NT2/D1 (cell line): Measurements from ENCODE around the genes NOC2L, KLHL17 and ISG15.

DNA sequence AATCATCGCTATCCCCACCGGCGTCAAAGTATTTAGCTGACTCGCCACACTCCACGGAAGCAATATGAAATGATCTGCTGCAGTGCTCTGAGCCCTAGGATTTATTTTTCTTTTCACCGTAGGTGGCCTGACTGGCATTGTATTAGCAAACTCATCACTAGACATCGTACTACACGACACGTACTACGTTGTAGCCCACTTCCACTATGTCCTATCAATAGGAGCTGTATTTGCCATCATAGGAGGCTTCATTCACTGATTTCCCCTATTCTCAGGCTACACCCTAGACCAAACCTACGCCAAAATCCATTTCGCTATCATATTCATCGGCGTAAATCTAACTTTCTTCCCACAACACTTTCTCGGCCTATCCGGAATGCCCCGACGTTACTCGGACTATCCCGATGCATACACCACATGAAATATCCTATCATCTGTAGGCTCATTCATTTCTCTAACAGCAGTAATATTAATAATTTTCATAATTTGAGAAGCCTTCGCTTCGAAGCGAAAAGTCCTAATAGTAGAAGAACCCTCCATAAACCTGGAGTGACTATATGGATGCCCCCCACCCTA lies 54.4 kb downstream of the OR4F16 start:
- RRBS, 2 experiments = no CpG with 5 or more reads among the region's 23 CpGs

- RRBS, 2 experiments = no CpG with 5 or more reads among the region's 10 CpGs
Measured at GRCh38 chr1:856026-856706, 67.6 kb upstream of the SAMD11 start.

GRCh38 chr1:958740-959601 lies at the start of gene NOC2L:
TSS of gene NOC2L (minus strand) at chr1:959256.
- RRBS, 2 experiments = under 1 to 2% methylated on average over 20 to 24 of the region's 94 CpGs

DNA sequence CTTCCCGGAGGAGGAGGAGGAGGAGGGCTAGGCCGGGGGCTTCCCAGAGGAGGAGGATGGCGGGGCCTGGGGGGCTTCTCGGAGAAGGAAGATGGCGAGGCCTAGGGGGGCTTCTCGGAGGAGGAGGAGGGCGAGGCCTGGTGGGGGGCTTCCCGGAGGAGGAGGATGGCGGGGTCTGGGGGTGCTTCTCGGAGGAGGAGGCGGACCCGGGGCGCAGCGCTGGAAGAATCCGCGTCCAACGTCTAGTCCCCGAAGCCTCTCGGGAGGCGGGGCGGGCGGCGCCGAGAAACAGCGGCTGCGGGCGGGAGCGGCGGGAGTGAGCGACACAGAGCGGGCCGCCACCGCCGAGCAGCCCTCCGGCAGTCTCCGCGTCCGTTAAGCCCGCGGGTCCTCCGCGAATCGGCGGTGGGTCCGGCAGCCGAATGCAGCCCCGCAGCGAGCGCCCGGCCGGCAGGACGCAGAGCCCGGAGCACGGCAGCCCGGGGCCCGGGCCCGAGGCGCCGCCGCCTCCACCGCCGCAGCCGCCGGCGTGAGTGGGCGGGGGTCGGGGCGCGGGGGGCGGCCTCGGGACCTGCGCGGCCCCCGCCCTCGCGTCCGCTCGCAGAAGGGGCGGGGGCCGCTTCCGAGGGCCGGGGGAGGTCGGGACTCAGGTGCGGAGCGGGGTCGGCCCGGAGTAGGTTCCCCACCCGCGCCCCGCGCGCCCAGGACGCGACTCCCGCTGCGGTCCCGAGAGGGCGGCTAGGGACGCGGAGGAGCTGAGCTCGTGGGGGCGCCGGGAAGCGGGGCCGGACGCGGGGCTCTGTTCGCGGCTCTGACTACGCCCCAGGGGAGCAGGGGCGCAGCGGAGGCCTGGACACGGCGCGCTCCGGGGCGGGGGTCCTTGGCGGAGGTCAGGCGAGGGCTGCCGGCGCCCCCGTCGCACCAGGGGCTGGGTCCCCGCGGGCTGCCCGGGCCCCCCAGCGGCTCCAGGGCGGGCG lies at the start of gene KLHL17:
Gene KLHL17 (plus strand): TSS at position 313 of the 977 bp plus-strand sequence.
- RRBS, 2 experiments = 1 to 2% methylated on average over 47 to 72 of the region's 129 CpGs

- RRBS, 2 experiments = 90 to 94% methylated on average over 3 of the region's 27 CpGs
Measured at GRCh38 chr1:974541-975562, 7.0 kb downstream of the PERM1 start.

- RRBS, 2 experiments = 96 to over 99% methylated on average over 9 to 12 of the region's 49 CpGs
Measured at GRCh38 chr1:977957-978835, 3.7 kb downstream of the PERM1 start.

GRCh38 chr1:1012512-1013762 lies at the start of gene ISG15:
TSS of gene ISG15 (plus strand) at chr1:1013497.
- RRBS, 2 experiments = no CpG with 5 or more reads among the region's 37 CpGs

- RRBS, 2 experiments = no CpG with 5 or more reads among the region's 2 CpGs
Measured at GRCh38 chr1:1031360-1031601, 11.4 kb downstream of the AGRN start.

GRCh38 chr1:1069768-1070885 lies 4.0 kb downstream of the RNF223 start:
- RRBS, 2 experiments = 45 to 66% methylated on average over 14 of the region's 40 CpGs

GRCh38 chr1:1126152-1126561 lies 10.3 kb upstream of the C1orf159 start:
- RRBS, 2 experiments = 90 to 97% methylated on average over 4 of the region's 19 CpGs

GRCh38 chr1:1159405-1159813 lies 14.3 kb upstream of the TTLL10 start:
- RRBS, 2 experiments = no CpG with 5 or more reads among the region's 13 CpGs

DNA sequence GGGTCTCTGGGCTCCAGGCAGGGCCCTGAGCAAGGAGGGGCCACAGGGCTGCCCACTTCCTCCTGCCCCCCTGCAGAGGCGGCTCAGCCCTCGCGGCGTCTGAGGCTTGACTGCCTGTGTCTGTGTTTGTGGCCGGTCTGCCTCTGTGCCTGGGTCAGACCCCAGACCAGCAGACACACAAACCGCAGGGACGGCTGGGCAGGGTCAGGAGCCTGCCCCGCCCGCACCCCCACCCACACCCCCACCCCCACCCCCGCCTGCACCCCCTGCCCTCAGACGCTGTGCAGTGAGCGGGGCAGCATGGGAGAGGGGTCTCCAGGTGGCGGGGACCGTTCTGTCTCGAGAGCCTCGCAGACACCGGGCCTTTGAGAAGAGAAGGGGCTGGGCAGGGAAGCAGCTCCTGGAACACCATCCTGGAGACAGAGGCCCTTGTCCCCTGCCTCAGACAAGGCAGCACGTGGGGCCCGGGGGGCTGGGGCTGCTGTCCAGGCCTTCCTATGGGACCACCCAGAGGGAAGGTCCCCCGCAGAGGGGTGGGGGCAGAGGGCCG lies 7.3 kb upstream of the TTLL10 start:
- RRBS, 2 experiments = 86 to 100% methylated on average over 1 to 3 of the region's 21 CpGs

DNA sequence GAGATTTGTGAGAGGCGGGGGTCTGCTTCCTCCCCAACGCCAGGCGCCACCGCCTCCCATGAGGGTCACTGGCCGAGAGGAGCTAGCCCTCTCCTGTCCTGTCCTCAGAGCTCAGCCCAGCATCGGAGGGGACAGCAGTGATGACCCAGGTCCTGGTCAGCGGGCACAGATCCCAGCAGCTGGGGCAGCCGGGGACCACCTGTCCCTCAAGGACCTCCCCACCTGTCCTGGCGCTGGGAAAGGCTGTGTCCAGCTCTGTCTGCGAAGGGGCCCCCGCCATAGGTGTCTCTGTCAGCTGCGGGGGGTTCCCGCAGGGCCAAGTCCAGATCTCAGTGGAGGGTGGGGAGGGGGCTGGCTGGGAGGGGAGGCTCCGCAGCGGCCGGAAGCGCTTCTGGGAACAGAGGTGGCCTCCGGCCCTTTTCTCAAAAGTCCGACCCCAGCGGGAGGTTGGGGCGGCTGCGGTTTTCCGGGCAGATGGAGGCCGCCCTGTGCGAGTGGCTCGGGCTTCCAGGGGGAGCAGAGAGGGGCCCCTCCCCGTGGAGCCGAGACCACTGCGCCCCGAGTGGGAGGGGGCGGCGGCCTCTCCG lies 5.7 kb downstream of the TNFRSF18 start:
- RRBS, 2 experiments = 2 to 5% methylated on average over 6 of the region's 33 CpGs

GRCh38 chr1:1237182-1237733 lies 5.2 kb downstream of the B3GALT6 start:
- RRBS, 2 experiments = 53 to 71% methylated on average over 2 of the region's 21 CpGs

- RRBS, 2 experiments = 95 to 98% methylated on average over 14 of the region's 54 CpGs
Measured at GRCh38 chr1:1312458-1313405, 4.3 kb downstream of the PUSL1 start.

DNA sequence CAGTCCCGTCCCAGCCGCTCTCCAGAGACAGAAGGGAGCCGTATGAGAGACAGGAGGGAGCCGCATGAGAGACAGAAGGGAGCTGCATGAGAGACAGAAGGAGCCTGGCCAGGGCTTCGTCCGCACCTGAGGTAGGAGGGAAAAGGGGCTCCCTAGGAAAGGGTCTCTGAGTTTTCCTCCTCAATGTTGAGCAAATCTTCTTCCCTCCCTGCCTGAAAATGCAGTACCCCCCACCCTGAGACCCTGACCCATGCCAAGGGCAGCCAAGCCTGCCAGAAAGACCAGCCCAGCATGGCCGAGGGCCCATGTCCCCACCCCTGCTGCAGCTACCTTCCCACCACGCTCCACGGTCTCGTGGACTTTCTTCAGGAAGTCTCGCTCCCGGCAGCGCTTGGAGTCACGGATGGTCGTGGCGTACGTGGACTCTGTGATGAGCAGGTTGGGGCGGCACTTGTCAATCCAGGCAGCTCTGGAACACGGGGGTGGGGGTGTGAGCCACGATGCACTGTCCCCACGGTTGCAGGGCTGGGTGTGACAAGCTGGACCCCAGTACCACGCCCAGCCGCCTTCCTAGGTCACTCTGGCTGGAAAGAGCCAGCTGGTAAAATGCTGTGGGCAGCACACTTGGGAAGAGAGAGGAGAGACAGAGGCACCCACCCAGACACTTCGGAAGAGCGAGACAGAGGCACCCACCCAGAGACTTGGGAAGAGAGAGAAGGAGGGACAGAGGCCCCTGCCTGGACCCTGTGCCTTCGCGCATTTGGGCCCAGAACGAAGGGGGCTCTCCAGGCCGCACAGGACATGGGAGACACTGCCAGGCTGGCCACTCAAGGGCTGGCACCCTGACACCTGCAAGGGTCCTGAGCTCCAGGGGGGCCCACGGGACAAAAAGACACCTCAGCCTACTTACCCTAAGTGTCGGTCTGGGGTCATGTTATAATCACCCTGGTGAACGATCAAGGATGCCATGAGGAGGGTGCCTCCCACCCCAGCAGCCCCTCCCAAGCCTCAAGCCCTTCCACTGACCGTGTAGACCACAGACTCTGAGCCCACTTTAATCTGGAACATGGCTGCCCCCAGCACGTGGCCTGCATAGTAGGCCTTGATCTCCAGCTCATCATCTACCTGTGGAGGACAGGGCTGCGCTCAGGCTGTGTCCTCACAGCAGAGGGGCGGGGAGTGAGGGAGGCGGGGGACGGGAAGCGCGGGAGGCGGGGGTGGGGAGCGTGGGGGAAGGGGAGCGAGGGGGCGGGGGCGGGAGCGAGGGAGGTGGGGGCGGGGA lies 6.5 kb downstream of the PUSL1 start:
- RRBS, 2 experiments = no CpG with 5 or more reads among the region's 47 CpGs

DNA sequence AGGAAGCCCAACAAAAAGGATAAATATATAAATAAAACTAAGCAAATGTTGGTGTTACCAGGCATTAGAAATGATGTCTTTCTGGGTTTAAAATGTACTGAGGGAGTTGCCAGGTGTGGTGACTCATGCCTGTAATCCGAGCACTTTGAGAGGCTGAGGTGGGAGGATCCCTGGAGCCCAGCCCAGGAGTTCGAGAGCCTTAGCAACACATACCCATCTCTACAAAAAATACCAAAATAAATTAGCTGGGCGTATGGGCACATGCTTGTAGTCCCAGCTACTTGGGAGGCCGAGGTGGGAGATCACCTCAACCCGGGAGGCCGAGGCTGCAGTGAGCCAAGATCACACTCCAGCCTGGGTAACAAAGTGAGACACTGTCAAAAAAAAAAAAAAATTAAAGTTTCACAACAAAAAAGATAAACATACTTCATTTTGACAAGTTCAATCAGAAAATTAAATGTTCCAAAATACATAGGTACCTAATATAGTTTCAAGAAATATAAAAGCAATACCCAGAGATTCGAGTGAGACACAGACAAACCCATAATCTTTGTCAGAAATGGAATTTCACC lies 6.1 kb downstream of the INTS11 start:
- RRBS, 2 experiments = no CpG with 5 or more reads among the region's 7 CpGs

DNA sequence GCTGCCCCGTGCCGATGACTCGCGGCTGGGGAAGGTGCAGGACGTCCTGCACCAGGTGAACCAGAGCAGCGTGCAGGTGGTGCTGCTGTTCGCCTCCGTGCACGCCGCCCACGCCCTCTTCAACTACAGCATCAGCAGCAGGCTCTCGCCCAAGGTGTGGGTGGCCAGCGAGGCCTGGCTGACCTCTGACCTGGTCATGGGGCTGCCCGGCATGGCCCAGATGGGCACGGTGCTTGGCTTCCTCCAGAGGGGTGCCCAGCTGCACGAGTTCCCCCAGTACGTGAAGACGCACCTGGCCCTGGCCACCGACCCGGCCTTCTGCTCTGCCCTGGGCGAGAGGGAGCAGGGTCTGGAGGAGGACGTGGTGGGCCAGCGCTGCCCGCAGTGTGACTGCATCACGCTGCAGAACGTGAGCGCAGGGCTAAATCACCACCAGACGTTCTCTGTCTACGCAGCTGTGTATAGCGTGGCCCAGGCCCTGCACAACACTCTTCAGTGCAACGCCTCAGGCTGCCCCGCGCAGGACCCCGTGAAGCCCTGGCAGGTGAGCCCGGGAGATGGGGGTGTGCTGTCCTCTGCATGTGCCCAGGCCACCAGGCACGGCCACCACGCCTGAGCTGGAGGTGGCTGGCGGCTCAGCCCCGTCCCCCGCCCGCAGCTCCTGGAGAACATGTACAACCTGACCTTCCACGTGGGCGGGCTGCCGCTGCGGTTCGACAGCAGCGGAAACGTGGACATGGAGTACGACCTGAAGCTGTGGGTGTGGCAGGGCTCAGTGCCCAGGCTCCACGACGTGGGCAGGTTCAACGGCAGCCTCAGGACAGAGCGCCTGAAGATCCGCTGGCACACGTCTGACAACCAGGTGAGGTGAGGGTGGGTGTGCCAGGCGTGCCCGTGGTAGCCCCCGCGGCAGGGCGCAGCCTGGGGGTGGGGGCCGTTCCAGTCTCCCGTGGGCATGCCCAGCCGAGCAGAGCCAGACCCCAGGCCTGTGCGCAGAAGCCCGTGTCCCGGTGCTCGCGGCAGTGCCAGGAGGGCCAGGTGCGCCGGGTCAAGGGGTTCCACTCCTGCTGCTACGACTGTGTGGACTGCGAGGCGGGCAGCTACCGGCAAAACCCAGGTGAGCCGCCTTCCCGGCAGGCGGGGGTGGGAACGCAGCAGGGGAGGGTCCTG lies 1.6 kb downstream of the TAS1R3 start:
- RRBS, 2 experiments = 97% methylated on average over 9 to 15 of the region's 78 CpGs

DNA sequence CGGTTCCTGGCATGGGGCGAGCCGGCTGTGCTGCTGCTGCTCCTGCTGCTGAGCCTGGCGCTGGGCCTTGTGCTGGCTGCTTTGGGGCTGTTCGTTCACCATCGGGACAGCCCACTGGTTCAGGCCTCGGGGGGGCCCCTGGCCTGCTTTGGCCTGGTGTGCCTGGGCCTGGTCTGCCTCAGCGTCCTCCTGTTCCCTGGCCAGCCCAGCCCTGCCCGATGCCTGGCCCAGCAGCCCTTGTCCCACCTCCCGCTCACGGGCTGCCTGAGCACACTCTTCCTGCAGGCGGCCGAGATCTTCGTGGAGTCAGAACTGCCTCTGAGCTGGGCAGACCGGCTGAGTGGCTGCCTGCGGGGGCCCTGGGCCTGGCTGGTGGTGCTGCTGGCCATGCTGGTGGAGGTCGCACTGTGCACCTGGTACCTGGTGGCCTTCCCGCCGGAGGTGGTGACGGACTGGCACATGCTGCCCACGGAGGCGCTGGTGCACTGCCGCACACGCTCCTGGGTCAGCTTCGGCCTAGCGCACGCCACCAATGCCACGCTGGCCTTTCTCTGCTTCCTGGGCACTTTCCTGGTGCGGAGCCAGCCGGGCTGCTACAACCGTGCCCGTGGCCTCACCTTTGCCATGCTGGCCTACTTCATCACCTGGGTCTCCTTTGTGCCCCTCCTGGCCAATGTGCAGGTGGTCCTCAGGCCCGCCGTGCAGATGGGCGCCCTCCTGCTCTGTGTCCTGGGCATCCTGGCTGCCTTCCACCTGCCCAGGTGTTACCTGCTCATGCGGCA lies 2.7 kb downstream of the TAS1R3 start:
- RRBS, 2 experiments = 90 to 98% methylated on average over 3 to 6 of the region's 36 CpGs

GRCh38 chr1:1346624-1347134 lies 2.5 kb downstream of the DVL1 start:
- RRBS, 2 experiments = no CpG with 5 or more reads among the region's 11 CpGs